Foreskin keratinocyte (primary cell): Measurements from ENCODE around the gene AEN.

DNA sequence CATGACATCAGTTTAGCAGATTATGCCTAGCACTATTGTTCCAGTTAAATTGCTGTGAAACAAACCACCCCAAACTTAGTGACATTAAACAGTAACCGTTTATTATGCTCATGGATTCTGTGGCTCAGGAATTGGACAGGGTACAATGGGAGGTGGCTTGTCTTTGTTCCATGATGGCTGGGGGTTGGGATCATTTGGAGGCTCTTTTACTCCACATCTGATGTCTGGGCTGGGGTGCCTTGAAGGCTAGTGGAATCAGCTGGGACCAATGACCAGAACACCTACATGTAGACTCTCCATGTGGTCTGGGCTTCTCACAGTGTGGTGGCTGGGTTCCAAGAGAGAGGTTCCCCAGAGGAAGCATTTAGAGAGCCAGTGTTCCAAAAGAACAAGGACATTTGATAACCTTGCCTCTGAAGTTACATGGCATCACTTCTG, 44.5 kb downstream of the PDE8A start:
- RAMPAGE, total RNA: no peak

DNA sequence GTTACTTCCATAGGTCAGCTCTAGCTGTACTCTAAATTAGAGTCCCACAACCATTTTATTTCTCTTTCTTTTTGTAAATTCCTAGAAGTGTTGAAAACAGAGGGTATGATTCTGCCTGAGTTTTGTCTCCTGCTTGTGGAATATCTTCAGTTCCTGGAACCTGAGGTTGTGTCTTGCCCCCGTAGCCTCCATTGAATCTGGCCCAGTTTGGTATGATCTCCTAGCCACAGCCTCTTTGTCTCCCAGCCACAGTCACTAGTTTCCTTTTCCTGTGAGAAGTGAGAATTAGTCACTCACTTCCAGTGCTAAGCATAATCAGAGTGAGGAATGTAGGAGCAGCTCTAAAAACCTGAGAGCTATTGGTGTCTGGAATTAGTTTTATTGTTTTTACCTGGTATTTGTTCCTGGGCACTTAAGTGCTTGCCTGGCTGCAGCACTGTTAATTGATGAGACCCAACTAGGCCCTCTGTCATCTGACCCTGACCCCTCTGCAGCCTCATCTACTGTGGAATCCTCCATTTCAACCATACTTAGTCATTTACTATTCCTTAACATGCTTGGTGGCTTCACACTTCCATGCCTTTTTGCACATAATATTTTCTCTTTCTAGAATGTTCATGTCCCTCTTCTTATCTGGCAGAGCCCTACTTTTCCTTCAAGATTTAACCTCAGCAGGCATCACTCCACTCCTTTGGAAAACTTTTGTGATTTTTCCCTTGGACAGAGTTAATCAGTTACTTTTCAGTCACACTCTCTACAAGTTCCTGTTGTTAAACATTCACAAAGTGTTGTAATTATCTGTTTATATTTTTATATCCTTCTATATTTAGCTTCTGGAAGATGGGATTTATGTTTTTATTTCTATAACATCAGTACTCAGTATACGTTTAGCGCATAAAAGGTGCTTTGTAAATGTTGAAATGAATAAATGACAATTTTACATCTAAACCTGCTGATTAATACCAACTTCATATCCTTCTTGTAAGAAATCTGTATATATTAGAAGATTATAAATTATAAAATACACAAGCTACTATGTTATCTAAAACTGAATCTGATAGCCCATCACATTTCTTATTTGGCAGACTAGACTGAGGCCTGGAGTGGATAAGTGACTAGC, 48.8 kb downstream of the PDE8A start:
- RAMPAGE, total RNA: no peak

GRCh38 chr15:85091870-85092470, 110.3 kb downstream of the PDE8A start:
- RAMPAGE, total RNA: no peak

DNA sequence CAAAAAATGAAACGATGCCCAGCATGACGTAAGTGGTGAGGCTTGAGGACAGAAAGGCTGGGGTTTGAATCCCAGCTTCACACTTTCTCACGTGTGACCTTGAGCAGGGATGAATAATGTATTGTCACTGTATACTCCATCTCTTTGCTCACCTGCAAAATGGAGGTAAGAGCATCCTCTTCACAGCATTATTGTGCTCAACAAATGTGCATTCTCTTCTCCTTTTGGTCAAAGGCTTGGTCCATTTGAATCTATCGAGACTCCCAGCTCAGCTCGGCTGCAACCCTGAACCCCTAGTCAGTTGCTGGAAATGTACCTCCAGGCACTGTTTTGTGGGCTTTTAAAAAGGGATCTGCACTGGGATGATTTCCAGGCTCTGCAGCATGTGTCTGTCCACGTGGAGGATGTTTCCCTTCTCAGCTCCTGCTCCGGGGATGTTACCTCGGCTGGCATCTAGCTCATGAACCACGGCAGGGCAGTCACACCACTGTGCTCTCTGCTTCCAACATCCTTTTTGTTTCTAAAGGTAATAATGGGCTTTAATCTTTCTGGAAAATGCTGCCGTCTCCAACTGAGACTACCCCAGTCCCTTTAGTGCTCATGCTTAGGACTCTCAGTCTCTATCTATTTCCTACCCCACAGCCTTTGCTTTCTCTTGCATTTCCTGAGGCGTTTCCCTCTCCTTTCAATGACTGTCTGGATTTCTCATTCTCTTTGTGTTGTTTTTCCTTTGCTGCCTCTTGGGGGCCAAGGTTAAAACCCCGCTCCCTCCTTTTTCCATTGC, 43.0 kb upstream of the AKAP13 start:
- RAMPAGE, total RNA: no peak

GRCh38 chr15:85348008-85348370, 32.4 kb upstream of the AKAP13 start:
- RAMPAGE, total RNA: no peak

GRCh38 chr15:85380083-85380231, 446 bp upstream of the AKAP13 start:
- RAMPAGE, total RNA: no peak

DNA sequence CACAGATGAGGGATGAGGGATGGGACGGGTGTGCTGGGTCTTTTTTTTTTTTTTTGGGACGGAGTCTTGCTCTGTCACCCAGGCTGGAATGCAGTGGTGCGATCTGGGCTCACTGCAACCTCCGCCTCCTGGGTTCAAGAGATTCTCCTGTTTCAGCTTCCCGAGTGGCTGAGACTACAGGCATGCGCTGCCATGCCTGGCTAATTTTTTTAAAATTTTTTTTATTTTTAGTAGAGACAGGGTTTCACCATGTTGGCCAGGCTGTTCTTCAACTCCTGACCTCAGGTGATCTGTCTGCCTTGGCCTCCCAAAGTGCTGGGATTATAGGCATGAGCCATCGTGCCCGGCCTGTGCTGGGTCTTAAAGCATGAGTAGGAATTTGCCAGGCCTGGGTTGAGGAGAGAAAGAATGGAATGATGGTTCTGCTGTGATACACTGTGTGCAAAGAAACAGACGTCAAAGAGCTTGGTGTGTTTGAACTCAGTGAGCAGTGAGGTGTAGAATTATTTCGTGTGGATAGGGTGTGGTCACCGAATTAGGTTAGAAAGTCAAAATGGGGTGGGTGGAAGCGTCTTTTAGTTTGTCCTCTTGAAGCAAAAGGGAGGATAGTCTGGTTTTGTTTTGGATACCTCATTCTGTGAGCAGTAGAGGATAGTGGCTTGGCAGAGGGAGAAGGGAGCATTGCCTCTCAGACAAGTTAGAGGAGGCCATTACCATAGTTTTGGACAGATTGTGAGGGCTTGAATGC, 27.0 kb downstream of the AKAP13 start:
- RAMPAGE, total RNA: no peak

DNA sequence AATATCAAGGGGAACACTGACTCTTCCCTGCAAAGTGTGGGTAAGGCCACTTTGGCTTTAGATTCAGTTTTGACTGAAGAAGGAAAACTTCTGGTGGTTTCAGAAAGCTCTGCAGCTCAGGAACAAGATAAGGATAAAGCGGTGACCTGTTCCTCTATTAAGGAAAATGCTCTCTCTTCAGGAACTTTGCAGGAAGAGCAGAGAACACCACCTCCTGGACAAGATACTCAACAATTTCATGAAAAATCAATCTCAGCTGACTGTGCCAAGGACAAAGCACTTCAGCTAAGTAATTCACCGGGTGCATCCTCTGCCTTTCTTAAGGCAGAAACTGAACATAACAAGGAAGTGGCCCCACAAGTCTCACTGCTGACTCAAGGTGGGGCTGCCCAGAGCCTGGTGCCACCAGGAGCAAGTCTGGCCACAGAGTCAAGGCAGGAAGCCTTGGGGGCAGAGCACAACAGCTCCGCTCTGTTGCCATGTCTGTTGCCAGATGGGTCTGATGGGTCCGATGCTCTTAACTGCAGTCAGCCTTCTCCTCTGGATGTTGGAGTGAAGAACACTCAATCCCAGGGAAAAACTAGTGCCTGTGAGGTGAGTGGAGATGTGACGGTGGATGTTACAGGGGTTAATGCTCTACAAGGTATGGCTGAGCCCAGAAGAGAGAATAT, 200.5 kb downstream of the AKAP13 start:
- RAMPAGE, total RNA: no peak

DNA sequence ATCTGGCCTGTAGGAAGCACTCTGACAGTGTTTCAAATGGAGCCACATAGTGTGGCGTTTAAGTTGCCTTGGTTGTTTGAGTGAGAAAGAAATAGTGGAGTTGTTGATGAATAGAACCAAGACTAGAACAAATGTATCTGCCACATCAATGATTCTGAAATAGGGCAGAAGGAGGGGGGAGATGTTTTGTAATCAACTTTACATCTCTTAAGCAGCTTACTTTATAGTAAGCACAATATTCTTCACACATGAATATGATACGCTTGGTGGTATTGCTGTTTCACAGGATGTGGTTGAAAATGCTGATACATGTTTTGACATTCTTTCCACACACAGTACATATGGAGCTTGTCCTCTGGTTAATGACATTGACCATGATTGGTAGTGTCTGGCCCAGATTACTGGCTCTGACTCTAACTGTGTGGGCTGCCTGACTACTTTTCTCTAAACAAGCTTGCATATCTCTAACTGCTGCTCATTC, 168.9 kb downstream of the KLHL25 start:
- RAMPAGE, total RNA: no peak

GRCh38 chr15:85692798-85693709, 101.7 kb downstream of the KLHL25 start:
- RAMPAGE, total RNA: no peak

DNA sequence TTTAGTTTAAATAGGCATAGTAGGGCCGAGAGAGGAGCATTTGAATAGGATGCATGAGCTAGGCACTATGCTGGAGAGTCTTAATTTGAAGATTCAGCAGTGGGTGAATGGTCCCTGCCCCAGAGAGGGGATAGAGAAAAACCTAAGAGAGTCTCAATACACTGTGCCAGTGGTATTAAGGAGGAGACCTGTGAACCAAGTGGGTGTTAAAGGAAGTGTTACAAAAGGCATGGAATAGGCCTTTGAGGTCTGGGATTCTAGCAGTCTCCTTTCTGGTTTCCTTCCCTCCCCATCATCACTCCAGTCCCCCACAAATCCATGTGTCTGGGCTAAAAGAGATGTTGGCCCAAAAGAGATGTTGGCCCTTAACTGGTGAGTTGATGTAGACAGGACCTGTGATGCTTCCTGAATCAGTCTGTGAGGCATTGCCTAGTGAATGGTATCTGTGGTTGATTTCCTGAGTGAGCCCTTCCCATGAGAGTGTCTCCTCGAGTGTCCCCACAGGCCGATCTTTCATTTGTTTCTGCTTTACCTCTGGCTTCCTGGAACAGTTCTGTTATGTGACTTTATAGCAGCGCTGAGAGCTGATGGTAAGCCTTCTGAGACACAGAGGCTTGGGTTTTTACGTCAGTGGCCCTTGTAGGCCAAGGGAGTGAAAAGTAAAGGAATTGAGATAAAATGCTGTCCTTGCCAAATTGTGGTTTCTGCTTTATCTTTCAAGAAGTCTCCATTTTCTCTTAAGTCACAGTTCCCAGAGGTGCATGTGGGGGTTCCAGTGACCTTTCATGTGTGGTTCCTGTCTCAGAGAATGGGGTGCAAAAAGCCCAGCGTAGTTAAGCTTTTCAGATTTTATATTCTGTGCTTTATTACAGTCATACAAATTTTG, 87.8 kb downstream of the KLHL25 start:
- RAMPAGE, total RNA: no peak

GRCh38 chr15:85721785-85722435, 72.8 kb downstream of the KLHL25 start:
- RAMPAGE, total RNA: no peak

DNA sequence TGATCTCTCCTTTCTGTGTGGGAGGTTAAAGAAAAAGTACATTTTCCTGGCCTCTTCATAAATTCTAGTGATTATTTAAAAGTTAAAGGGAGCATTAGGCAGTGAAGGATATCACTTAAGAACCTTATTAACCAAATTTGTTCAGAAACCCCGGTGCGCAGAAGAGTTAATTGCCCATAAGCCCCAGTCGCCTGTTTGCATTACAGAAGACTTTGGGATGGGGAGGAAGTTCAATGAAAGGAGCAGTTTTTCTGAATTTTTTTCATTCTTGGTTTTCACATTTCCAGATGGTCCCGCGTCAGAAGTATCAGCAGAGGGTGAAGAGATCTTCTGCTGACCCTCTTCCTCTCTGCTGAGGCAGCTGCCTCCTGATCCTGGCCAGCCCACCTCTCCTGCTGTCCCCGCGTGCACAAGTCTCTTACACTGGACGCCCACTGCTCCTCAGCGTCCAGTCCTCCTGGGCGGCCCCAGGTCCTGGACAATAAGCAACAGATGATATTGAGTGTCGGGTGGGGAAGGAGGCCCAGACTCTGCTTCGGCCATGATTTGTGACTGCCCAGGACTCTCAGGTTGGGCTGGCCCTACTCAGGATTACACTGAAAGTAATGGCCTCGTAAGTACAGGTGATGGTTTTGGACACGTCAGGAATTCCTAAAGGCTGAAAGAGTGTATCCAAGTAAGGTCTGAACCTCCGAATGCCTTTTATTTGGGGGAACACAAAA, 50.2 kb downstream of the KLHL25 start:
- RAMPAGE, total RNA: no peak

- RAMPAGE, total RNA: no peak
Measured at GRCh38 chr15:85786388-85787274, 8.1 kb downstream of the KLHL25 start.

DNA sequence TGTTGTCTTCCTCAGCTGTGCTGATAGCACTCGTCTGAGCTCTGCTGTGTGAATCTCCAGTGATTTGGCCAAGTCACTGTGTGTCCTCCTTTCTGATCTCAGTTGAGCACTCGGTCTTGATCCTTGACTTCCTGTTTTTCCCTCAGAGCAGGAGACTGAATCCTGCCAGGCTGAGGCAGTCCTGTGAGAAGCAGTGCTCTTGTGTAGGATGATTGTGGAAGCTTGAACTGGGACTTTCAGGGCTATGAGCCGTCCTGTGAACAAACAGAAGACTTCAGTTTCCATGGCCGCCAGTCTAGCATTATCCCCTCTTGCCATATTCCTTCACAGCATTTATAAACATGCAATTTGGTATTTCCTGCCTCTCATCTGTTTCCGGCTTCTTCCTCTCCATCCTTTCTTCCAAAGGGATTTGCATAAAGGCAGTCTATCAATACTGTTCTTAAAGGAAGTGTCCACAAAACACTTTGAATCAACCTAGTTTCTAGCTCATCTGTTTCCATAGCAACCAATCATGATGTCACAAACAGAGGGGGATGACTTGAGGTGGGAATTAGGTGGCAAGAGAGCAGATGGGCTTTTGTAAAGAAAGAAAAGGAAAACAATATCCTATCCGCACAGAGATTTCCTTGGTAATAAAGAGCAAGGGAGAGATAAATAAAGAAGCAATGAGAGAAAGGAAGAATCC, 237.2 kb downstream of the AGBL1 start:
- RAMPAGE, total RNA: no peak

GRCh38 chr15:86635352-86635618, 555.6 kb downstream of the AGBL1 start:
- RAMPAGE, total RNA: no peak

DNA sequence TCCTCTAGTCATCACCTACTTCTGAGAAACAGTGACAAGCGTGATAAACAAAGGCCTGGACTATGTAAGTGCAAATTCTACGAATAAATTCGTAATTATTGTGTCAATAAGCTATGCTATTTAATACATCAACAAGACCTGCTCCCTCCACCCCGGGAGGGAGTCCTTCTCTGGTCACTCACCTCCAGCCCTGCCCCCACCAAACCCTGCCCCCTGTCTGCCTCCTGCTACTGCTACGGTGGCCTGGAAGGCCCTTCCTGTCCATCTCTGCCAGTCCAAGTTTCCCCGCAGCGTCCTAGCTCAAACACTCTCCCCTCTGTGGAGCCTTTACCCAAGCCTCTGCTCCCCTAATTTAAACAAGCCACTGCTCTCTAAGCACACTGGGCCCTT, 241.3 kb downstream of the NTRK3 start:
- RAMPAGE, total RNA: no peak

DNA sequence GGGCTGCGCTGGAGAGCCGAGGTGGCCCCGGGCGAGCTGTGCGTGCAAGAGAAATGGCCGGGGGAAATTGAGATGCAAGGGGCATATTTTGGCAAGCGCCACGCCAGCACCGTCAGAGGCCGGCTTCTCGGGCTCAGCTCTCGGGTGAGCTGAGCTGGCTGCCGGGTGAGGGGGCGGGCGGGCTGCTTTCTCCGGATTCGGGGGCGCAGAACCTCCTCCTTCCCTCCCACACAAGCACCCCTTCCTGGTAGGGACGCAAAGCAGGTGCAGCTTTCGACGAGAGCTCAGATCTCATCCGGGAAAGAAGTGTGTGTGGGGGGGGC, 1.0 kb upstream of the NTRK3 start:
- RAMPAGE, total RNA: no peak

DNA sequence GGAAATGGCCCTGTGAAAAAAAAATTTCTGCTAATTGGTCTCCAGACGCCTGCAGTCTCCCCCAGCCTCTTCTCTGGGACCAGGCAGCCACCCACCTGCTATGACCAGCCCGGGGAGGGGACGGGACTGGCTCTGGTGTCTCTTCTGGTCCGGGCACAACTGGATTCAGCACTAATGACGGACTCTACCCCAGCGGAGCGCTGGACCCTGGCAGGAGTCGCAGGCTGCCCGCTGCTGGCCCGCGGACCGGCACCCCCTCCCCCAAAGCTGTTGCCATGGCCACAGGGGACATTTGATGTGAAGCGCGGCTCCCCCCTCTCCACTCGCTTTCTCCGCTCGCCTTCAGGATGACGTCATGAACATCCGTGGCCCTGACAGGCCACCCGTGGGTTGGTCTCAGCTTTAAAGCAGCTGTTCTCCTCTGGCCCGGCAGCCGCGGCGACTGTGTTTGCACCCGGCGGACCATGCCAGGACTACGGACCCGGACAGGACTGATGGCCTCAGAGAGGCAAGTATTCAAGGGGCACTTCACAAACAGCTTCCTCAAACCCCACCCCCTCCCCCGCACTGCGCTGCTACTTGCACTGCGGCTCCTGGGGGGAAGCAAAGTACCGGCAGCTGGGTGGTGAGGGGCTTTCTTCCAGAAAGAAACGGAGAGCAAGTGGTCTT, 16.8 kb upstream of the AEN start:
- RAMPAGE, total RNA: no peak

GRCh38 chr15:88621032-88621857, at the start of gene AEN:
TSS of gene AEN (plus strand) at chr15:88621340.
- RAMPAGE, total RNA: no peak